Glomerular endothelial cell (primary cell): ENCODE data around the genes TGM7 and SERF2.

GRCh38 chr15:41877925-41878433 lies 15.9 kb downstream of the SPTBN5 start:
- RAMPAGE, long total RNA = no peak

DNA sequence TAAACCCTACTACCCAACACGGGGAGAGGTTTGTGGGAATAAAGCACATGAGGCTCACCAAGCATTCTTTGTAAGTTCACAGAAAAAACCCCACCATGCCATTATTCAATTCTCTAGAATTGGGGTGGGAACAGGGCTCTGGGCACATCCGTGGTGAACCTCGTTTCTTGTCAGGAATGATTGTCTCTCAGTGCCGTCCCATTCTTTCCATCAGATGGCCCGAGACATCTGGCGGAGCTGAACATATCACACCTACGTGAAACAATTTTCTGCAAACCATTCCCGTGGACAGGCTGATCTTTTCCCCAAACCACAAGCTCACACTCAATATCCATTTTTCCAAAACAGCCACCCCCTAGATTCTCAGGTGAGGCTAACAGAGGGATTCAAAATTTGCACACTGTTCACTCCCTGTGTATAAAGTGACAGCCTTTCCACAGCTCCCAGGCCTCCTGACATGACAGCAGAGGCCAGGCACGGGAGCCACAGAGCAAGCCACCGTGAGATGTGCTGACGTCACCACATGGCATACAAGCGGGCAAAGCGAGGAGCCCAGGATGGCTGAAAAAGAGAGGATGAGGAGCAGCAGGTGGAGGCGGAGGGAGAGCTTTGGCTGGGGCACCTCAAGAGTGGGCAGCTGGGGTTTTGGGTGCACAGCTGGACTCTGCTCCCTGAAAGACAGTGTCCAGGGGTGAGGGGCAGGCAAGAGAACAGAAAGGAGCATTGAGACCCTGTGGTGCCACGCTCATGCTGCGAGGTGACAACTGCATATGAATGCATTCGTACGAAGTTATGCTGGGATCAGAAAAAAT lies 27.2 kb downstream of the EHD4 start:
- RAMPAGE, long total RNA = no peak

GRCh38 chr15:42210546-42211044 lies 2.5 kb upstream of the VPS39 start:
- RAMPAGE, long total RNA = no peak

DNA sequence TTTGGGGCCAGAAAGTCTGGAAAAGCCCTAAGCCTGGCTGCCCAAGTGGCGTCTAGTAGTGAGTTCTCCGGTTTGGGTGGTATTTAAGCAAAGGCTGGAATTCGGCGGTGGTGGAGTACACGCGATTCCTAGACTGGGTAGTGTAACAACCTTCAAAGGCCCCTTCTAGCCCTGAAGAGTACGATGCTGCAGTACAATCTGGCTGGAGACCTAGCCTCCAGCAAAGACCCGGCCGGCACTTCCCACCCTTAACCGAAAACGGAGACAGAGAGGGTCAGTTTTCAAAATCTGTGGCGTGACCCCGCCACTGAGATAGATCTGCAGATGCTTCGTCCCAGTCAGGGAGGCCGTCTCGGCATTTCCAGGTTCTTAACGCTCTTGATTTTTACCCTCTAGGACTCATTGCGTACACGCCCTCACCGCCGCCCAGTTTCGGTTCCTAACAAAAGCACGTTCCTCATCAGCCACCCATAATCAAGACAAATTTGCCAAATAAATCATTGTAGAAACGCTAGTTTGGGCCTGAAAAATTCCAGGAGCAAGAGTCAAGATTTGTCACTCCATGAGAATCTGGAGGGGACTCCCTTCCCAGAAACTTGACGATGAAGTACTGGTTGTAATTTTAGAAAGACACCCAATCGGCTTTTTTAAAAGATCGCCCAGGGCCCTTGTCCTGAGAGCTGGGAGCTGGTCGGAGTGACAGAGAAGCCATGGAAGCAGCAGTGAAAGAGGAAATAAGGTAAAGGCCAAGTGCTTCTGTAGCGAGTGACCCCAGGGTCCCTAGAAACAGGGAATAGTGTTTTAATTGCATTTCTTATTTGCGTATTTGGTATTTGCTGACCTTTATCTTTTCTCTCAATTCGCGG lies 772 bp upstream of the TMEM87A start:
- RAMPAGE, long total RNA = no peak

GRCh38 chr15:42359983-42360280 lies 631 bp downstream of the CAPN3 start:
- RAMPAGE, long total RNA = no peak

DNA sequence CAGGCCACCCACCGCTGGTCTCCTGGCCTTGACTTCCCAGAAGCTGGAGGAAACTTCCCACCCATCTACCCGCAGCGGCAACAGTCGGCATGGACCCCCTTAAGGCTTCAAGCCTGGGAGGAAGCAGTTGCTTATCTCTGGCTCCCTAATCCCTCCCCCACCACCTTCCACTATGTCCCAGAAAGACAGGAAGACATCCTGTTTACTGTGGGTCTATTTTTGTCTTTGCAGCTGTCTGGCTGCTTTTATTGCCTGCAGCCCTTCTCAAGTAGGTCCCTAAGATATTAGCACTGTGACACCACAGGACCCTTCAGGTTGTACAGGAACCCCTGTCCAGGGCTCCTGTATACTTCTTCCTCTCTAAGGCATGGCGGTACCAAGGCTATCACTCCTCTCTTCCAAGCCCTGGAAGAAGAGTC lies 27.0 kb downstream of the CAPN3 start:
- RAMPAGE, long total RNA = no peak

- RAMPAGE, long total RNA = no peak
Measured at GRCh38 chr15:42885367-42885813, 35.2 kb downstream of the TTBK2 start.

DNA sequence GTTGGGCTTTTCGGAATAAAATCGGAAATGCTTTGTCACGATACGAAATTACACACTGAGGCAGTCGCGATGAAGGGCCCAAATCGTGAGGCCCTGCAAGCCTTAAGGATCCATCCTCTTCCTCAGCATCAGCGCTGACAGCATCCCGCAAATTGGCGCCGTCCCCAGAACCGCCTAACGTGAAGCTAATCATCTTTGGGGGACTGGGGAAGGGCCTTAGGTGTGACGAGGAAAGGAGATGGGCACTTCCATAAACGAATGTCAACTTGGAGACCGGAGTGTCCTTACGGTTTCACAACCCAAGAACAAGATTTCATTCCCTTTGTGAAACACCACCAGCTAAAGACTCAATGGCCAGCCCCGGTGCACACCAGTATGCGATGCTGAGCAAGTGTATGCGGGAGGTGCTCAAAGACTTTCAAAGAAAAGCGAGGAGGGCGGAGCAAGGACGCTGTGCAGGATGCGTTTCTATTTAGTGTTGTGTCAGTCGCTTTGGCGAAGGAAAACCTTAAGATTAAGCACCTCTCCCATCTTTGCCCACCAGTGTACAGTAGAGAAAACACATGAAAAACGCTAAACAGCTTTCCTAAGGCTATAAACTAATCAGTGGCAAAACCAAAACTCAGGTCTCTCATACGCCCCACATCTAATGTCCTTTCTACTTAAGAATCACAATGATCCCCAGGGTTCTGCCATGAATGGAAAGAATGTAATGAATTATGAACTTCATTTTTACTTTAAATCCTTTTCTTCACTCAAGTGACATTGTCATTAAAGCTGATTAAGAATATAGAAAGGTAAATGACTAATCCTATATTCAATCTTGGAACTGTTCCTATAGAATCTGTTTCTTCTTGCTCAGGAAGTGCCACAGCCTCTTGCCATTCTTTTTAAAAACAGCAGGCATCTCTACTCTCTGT lies 906 bp upstream of the TTBK2 start:
- RAMPAGE, long total RNA = no peak

- RAMPAGE, long total RNA = no peak
Measured at GRCh38 chr15:43185686-43186303, 592 bp downstream of the CCNDBP1 start.

GRCh38 chr15:43301959-43302535 lies at the start of gene TGM7:
TSS of gene TGM7 (minus strand) at chr15:43302255.
- RAMPAGE, long total RNA = no peak

DNA sequence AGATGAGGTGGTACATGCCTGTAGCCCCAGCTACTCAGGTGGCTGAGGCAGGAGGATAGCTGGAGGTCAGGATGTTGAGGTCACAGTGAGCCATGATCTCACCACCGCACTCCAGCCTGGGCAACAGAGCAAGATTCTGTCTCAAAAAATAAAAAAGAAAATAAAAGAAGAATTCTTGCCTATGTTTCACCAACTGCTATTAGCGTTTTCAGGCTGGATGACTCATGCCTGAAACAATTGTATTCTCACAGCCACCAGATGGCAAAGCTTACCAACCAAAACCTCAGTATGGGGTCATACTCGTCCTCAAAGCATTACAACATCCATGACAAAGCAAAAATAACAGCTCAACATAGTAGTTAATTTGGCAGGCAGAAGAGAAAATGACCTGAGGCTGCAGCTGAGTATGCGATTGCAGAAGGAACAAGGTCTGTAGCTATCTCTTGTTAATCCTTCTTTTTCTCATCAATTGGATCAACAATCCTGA lies 52.2 kb downstream of the TP53BP1 start:
- RAMPAGE, long total RNA = no peak

DNA sequence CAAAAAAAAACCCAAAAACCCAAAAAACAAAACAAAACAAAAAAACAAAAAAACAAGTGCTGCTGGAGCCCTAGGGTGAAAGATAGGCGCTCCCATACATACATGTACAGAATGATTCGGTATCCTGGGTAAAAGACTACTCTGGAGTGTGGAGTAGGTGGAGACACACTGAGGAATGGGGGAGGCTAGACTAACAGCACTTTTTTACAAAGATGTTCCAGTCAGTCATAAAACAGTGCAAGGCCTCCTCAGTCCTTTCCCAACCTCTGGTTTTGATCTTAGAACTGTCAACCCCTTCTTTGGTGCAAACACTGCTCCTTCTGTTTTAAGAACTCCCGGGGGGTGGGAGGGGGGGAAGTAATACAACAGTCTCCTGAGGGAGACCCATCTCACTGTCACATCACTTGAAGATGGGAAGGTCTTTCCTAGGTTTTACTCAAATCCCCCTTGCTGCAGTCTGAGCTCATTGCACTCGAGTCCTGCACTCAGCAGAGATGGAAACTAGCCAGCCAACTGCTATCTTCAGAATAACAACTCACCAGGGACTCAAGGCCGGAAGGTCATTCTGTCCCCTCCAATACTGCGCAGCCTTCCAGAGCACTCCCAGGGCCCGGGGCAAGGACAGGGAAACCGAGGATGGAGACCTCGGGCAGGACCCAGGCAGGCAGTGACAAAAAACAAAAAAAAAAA lies 7.4 kb upstream of the MAP1A start:
- RAMPAGE, long total RNA = no peak

DNA sequence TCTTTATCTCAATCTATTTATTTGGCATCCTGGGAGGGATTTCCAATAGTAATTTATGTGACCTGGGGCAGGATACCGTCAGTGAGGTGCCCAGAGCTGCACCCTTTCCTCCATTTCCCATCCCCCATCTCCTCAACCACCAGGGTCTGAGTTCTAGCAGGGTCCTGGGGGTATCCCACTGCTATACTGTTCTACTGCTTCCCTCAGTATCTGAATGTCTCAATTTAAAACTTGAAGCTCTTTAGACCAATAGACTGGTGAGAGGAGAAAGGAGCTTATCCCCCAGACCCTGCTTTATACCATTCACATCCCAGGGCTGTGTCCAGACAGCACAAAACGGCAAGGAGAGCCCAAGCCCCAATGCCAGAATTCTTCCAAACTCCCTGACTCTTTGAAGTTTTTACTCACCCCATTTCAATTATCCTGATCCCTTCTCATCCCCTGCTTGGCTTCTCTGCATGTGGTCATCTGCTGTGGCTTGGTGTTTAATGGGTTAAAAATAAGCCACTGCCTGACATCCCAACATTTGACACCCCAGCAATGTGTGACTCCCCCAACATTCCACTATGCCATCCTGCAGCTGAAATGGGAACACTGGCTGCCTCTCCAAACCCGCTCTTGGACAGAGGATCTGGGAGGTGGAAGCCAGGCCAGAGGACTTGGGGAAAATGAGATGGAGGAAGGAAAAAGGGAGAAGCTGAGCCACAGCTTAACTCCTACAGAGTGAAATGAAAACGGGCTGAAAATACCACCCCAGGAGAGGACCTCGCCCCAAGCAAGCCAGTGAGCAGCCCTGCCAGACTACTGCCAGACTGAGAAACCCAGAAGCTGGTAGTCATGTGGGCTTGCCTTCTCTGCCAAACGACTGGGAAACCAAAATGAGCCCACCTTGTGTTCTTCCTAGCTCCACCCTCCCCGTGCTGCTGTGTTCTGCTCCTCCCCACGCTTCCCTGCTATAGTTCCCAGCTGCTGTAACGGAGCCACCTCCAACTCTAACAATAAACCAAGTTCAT lies 13.5 kb downstream of the MAP1A start:
- RAMPAGE, long total RNA = no peak

GRCh38 chr15:43534453-43535591 lies 17.4 kb downstream of the MAP1A start:
- RAMPAGE, long total RNA = no peak

- RAMPAGE, long total RNA = no peak
Measured at GRCh38 chr15:43775840-43776787, 652 bp downstream of the ELL3 start.

DNA sequence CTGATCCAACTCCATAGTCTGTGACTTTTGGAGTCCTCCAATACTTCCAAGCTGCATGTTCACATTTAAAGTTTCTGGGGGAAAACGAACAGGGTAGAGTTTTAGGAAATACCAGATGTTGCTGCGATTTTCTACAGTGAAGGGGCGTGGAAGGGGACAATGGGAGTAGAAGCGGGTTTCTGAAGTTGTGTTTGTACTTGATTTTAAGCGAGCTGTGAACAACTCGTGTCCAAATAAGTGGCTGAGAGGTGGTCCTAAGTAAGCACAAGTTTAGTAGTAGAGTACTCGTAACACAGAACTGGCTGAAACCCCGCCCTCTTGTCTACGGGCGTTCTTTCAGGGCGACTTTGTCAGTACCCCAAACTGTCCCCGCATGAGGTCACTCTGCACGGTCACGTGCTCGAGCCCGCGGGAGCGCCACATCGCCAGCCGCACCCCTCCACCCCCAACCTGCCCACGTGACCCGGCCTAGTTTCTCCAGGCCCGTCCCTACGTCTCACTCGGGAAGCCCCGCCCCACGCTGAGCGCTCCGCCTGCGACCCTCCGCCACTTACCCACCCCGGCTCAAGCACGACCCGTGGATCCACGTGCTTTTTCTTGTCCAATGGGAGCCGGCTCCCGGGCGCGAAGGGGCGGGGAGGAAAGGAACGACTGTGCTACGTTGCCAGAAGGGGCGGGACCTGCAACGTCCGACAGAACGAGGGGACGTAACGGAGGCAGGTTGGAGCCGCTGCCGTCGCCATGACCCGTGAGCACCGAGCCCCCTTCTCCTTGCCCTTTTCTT lies at the start of gene SERF2:
SERF2 (plus strand) TSS at position 685 of the 784 bp plus-strand sequence.
- RAMPAGE, long total RNA = start-site peak on the plus strand centred at position 702 of the sequence, 63 bp wide, 7,901 and 4,103 reads in 2 replicates

DNA sequence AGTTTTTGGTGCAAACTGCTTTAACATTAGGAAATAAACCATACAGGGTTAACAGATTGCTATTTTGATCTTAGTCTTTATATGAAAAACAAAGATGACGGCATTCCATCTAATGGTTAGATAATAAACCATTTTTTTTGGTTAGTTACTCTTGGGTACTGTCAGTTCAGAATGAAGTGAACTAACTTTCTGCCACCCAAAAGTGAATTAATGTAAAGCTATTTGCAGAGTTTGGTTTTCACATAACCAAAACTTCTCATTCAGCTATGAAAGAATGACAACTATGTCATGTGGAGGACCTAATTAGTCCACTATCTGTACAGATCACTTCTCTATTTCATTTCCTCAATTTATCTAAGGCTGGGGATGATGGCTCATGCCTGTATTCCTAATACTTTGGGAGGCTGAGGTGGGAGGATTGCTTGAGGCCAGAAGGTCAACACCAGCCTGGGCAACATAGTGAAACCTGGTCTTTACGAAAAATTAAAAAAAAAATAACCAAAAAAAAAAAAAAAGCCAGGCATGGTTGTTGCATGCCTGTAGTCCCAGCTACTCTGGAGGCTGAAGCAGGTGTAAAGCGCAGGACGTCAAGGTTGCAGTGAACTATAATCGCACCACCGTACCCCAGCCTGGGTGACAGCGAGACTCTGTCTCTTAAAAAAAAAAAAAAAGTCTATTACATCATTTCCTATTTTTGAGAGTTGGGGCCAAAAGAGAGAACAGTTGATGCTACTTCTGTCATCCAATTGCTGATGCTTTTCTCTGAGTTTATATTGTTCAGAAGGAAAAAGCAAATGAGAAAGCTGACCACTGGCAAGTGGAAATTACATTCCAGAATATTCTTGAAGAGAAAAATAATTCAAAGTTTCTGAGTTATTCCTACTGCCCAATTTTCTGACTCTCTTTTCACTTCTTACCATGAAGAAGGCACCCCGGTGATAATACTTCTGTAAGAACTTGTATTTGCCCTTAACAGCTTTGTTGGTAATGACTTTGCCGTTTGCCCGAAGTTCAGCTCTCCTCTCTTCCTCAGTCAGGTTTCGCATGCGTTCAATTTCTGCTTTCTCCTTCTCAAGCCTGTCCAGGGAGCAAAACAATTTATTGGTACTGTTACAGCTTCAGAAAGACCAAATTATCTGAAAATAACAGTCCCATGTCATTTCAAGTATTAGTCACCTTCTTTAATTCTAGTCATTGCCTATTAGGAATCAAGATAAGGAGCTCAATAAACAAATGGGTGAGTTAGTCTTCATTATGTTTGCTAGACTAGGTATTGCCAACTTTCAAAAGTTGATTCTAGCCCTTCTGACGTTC lies 8.9 kb downstream of the HYPK start:
- RAMPAGE, long total RNA = no peak

DNA sequence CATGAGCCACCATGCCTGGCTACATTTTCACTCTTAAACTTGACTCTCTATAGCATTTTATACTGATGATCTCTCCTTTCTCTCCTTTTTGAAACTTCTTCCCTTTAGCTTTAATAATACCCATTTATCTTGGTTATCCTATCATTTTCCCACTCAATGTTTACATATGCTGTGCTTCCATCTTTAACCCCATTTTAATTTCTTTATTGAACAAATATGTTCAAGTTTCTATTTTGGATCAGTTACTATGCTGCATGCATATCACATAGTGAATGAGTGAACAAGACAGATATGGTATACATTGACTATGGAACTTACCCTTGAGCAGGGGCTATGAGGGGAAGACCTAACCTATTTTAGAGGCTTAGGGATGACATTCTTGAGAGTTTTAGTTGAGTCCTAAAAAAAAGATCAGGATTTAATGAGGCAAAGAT lies 12.7 kb downstream of the GOLM2 start:
- RAMPAGE, long total RNA = no peak

GRCh38 chr15:44536282-44536959 lies 526 bp upstream of the EIF3J start:
- RAMPAGE, long total RNA = no peak

GRCh38 chr15:44569977-44570849 lies 33.3 kb downstream of the EIF3J start:
- RAMPAGE, long total RNA = no peak